ENCODE measurements around a stretch of chr18.

GRCh38 chr18:58577351-58577748, 51.5 kb downstream of the ALPK2 start:
- PRO-cap = no peak

DNA sequence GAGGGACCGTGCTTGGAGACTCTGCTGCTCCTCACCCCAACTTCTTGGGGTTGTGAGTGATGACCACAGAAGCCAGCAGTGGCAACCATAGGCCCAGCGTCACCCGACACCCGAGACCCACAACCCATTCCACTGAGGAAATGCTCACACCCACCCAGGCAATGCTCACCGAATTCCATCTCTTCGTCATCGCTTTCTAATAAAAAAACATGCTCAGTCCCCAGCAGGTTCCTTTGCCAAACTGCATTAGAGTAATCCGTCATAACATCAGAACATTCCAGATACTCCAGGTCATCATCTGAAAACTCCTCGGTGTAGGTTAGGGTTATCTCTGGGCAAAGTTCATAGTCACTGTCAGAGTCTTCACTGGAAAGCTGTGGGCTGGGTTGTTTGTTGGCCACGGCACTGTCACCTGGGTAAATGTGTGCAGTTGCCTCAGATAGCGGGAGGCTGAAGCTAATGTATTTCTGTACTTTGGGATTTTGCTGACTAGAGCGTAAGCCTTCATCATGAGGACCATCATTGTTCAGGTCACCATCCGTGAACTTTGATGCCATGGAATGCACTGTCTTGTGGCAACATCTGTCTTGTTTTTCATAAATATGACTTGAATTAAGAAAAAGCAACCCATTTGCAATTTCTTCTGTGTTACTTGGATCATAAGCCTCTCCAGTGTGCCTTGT, 49.2 kb downstream of the ALPK2 start:
- PRO-cap = no peak

DNA sequence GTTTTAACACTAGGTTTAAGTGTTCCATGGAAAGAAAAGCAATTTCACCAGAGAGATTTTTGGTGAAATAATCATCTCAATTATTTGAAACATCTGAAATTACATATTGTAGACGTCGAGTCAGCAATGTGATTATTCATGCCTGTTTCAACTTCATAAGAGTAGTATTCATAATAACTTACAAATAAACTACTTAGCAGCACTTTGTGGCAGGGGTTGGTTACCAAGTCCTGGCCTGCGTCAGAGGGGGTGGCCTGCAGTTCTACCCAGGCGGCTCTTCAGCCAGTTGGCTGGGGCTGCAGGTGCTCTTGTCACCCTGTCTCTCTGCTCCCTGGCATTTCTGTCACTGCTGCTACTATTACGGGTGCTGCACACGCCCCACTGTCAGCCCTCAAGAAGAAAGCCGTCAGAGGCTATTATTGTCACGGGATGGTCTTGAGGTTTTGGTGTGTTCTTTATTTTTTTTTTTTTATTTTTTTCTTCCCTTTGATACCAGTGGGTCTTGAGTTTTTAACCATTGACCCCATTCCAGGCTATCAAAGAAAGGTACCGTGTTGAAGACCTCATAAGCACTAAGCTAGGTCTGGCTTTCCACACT, 50.5 kb downstream of the MALT1 start:
- PRO-cap = no peak

- PRO-cap = no peak
These were observed 79.5 kb upstream of the ZNF532 start for GRCh38 chr18:58785029-58785788.

- PRO-cap = no peak
These were observed 250 bp upstream of the ZNF532 start for GRCh38 chr18:58864570-58864684.

DNA sequence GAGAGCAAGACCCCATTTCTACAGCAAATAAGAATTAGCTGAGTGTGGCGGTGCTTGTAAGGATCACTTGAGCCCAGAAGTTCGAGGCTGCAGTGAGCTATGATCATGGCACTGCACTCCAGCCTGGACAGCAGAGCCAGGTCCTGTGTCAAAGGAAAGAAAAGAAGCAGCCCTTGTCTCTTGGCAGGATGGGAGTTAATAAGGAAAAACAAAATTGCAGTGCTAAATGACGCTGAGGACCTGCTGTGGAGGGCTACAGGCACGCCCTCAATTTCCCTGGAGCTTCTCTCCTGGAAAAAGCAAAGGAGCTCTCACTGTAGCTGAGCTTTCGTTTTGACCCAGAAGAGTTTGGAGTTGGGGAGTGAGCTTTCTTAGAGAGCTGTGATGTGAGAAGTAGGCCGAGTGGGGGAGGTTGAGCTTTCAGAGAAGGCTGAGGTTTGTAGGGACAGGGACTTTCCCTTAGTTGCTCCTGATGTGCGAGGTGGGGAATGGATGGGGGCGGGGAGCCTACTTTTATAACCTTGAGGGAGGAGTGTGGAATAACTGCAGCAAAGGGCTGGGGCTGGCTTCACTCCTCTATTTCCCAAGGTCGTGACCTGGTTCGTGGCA, 47.0 kb downstream of the ZNF532 start:
- PRO-cap = no peak

DNA sequence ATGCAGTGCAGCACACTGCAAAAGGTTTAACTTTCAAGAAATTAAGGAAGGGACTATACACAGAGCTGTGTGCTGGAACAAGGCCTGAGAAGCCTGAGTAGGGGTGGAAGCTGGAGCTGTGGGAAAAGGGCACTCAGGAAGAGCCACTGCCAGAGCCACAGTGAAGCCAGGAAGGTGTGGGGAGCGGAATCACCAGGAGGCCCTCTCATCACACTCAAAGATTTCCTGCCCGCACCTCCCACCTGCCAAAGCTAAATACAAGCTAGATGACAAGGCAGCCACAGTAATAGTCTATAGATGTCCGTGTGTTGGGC, 126.0 kb downstream of the ZNF532 start:
- PRO-cap = no peak

DNA sequence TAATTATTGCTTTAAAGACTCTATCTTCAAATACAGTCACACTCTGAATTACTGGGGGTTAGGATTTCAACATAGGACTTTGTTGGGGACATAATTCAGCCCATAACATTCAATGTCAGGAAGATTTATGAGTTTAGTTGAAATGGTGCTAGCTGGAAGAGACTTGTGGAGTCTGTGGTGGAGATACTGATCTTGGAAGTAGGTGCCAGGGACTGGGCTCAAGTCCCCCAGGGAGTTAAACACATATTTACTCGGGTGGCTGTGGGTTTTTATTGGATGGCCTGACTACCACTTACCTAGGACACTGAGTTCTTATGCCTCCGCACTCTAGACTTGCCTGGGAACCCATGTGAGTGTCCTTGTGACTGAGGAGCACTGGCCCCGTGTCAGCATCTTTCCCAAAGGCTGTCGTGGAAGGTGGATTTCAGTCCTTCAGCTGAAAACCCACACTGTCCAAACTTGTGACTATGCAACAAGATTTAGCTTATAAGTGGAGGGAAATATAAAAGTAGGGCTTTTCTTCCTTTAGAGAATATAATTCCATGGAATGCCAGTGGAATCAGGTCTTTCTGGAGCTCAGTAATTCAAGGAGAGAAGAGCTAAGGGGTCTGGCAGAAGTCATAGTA, 84.7 kb upstream of the SEC11C start:
- PRO-cap = no peak

GRCh38 chr18:59918446-59918888, 18.7 kb downstream of the PMAIP1 start:
- PRO-cap = no peak

- PRO-cap = no peak
These were observed 1.4 kb downstream of the CDH20 start for GRCh38 chr18:61334542-61335120.

DNA sequence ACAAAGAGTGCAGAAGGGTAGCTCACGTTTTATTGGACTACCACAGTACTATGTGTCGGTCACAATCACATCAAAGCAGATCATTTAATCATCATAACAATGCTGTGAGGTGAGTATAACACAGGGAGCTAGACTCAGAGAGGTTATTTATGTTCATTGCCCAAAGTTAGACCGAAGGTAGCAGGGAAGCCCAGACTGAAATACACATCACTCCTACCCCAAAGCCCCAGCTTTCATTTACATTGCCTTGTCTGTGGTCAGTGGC, 160.7 kb downstream of the CDH20 start:
- PRO-cap = no peak

DNA sequence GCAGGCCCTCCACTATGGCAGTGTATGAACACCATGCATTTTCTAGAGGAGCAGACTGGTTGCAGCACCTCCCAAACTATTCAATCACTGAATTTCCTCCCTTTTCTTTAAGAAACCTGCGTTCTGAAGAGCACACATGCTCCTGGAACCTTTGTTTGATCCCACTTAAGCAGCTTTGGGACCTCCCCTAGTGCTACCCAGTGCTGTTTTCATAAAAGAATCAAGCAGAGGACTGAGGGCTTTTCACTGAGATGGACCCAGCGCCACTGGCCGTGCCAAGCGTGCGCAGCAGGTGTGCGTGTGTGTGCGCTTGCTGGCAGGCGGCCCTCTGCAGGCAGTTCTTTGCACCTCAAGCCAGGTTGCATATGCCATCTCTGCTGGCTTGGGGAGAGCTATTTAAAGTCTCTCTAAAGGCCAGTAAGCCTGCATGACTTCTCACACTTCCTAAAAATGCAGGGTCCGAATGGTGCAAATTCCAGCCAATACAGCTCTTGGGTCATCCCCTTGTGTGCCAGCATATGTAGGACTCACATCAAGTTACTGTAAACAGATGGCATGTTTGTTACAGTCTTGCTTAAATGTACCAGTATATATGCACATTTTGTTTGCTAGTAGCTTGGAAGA, 255.5 kb downstream of the RNF152 start:
- PRO-cap = no peak

DNA sequence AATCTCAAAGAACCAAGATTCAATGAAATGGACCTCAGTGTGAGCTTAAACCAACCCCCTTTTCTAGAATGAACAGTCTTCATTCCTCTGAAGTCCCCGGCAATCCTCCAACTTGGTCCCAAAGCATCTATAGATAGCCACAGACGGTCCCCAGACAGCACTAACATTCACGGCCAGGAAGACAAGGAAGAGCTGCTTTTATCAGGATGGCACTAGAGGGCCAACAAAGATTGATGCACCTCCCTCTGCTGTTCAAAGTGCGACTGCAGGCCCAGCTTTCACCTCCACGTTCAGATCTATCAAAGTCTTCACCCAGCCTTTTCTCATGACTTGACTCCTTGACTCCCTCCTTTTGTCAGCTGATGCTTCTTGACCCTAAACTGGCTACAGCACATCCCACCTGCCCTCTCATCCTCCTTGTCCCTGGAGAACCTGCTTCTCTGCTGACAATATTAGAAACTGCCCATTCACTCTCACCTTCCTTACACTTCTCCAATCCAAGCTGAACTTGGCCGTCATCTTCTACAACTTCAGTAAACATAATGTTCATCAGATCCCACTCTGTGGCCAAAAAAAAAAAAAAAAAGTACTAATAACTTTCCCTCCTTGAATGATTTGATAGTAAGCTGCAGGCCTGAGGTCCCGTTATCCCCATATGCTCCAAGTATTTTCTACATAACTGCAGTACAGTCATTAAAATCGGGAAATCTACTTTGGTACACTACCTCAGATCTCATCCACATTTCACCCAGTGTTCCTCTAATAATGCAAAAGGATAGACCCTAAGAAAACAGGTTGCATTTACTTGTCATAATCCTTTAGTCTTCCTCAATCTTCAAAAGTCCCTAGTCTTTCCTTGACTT, 54.1 kb downstream of the RNF152 start:
- PRO-cap = no peak

DNA sequence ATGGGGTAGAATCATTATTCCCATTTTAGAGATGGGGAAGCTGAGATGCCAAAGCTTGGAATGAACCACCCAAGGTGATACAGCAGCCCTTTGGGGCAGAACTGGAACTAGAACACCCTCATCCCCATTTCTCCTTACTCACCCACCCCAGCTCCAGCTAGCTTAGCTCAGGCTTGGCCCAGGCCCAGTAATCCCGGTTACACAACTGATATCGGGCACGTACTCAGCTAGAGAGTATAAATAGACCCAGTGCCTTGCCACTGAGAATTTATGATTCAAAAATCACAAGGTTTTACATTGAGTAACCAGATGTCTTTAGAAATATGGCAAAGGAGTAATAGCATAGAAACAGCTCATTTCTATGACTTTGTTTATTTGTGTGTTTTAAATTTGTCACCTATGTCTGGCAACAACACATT, 85.7 kb upstream of the ZCCHC2 start:
- PRO-cap = no peak

- PRO-cap = no peak
These were observed 84.4 kb upstream of the ZCCHC2 start for GRCh38 chr18:62438440-62438781.

GRCh38 chr18:62498905-62499188, 24.0 kb upstream of the ZCCHC2 start:
- PRO-cap = no peak

- PRO-cap = bidirectional peak, plus-strand start at chr18:62716231, minus-strand start at chr18:62716108
These were observed 715 bp downstream of the PHLPP1 start for GRCh38 chr18:62715994-62716517.

- PRO-cap = no peak
These were observed 40.8 kb downstream of the PHLPP1 start for GRCh38 chr18:62755989-62756649.

DNA sequence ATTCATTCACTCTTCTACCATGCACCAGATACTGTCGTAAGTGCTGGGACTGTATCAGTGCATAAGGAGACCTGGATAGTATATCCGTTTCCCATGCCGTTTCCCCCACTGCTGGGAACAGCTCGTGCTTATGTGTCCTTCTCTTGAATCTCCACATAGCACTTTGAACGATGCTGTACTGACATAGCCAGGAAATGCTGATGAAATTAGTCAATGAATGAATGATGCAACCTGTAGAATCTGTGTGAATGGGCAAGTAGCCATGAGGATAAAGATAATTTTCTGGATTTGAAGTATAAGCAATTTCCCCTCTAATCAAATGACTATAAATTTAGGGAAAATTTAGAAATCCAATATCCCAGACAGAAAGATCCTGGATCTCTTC, 276.0 kb downstream of the BCL2 start:
- PRO-cap = no peak

DNA sequence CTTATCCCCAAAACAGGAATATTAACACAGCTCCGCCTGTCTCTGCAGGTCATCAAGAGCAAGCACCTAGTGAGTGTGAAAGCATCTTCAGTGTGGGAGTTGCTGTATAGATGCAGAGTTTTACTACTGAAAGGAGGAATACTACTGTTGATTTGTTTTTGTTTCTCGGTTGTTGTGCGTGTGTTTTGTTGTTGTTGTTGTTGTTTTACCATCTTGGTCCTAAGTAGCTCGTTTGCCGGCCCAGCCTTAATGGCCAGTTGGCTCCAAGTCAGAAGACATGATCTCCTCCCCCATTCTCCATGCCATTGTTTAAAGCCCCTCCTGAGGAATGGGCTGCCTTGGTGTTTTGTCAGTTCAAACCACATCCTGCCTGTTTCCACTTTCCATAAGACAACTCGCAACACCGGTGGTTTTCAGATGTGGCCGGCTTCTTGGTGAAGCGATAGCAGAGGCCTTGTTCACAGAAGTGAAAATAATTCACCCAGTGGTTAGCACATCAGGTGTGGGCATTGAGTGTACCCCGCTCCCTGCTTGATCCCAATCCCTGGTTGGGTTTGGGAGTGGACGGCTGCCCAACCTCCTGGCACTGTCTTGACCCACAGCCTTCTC, 221.1 kb downstream of the BCL2 start:
- PRO-cap = no peak